ENCODE results near the gene BNIP3.

DNA sequence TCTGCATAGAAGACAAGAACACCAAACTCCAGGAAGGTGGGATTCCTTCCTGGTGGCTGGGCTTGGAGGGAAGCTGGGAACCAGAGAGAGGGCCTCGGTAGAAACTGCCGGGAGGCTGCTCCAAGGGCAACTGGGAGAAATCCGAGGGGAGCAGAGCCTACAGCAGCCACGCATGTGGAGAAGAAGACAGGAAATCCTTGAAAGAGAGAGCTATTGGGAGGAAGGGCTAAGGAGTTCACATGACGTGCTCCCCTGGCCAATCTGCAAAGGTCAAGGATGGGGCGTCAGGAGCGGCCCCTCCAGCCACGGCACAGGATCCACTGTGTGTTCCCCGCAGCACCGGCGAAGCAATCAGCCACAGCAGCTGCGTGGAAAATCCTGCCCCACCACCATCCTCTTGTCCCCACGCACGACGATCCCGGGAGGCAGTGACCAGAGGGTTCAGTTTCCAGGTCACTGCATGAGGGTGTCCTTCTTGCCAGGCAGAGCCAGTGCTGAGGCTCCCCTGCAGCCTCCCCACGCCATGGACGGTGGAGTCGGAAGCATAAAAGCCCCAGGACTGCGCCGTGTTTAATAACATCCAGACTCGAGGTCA, 8.7 kb upstream of the PPP2R2D start:
- PRO-cap: no peak

GRCh38 chr10:131903432-131903971, 2.7 kb downstream of the PPP2R2D start:
- PRO-cap: no peak

DNA sequence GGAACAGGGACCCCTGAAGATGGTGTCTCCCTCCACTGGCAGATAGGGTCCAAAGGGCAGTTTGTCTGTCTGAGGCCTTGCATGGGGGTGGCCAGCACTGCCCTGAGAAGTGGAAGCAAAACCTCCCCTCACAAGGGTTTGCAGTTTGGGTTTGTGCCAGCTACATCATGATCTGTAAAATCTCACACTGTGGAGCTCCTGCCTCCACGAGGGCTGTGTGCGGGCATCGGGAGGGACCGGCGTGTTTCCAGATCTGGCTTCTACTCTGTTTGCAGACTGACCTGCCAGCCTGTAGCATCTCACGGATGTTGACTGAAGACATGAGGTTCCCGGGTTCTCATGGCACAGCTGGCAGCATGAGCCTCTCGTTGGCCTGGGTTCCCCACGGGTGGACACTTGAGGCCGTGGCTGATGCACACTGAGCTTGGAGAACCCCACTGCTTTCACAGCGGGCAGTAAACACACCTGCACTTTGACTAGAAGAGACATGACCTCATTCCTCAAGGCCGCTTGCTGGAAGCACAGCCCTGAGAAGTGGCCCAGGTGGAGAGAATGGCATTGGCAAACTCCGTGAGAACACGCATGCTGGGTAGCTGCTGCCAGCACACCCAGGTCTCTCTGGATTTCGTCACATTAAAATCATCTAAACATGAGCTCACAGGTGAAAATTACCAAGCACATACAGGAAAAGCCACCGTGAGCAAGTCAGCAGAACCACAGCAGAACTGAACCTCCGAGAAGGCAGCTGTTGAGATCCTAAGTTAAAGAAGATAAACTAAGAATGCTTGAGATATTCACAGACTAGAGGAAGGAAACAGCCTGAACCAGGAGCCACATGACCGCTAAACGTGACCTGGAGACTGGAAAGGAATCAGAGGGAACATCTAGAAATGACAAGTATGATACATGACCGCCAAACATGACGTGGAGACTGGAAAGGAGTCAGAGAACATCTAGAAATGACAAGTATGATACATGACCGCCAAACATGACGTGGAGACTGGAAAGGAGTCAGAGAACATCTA, 32.6 kb downstream of the BNIP3 start:
- PRO-cap: no peak

DNA sequence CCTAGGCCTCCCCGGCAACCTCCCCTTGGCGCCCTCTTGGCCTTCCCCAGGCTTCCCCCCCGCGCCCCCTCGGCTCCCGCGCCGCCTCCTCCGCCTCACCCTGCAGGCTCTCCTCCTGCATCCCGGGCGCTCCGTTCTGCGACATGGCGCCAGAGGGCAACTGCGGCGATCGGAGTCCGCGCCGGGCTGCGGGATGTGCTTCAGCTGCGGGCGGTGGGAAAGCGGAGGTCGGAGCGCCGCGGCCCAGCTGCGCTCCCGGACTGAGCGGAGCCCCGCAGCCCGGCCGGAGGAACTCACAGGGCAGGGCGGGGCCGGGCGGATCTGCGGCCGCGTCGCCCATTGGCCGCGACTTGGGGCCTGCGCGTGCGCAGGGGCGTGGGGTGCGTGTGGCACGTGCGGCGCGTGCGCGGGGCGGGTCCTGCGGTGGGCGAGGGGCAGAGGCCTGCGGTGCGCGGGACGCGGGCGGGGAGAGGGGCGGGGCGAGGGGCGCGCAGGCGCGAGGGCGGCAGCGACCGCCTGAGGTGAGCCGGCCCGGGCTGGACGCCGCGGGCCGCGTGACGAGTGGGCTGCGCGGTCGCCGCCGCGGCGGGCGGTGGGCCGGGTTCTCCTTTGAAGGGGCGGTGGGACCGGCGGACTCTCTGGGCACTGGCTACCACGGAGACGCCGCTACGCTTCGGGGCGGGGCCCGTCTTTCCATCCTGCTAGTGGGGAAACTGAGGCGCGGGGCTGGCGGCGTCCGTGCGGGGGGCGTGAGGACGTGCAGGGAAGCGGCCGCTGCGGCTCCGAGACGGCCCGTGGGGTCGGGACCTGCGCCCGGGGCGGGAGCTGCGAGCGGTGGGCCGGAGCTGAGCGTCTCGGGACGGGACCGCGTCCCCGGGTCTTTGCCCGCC, at the start of gene BNIP3:
Gene BNIP3, minus strand, starts transcription at position 262 of the 890 bp plus-strand sequence.
- PRO-cap: bidirectional peak, plus-strand start at position 524 of the sequence, minus-strand start at position 262 of the sequence

GRCh38 chr10:132000896-132001595, 19.3 kb upstream of the BNIP3 start:
- PRO-cap: no peak

- PRO-cap: no peak
These were observed 29.6 kb upstream of the JAKMIP3 start for GRCh38 chr10:132035875-132036868.

DNA sequence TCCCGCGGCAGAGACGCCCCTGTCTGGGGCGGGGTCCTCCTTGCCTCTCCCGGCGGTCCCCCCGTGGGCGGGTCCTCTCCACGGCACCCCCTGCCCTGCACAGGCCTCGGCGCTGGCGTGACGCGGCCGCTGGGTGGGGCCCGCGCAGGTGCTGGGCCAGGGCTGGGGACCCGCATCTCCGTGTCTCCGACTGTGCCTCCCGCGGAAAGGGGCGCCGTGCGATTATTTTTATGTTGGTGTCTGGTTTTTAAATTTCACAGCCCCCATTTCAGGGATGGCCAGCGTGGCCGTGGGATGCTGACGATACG, 28.9 kb upstream of the JAKMIP3 start:
- PRO-cap: no peak

DNA sequence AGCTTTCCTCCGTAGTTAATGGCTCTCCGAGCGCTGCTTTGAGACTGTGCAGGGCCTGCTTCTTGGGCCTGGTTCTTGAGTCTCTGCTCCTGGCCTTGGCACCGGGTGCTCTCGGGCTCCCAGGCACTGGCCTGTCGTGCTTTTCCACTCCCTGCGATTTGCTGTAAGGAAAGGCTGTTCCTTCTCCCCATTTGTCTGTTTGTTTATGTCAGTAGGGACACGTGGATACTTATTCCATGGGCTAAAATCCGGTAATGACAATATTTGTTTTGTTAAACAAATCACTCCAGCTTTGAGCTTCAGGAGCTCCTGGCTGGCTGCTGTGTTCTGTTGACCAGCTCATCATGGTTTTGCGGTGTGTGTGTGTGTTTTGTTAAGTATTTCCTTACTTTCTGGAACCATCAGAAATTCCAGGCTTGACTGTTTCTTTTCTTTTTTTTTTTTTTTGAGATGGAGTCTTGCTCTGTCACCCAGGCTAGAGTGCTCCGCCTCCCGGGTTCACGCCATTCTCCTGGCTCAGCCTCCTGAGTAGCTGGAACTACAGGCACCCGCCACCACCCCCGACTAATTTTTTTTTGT, 17.4 kb upstream of the JAKMIP3 start:
- PRO-cap: no peak

DNA sequence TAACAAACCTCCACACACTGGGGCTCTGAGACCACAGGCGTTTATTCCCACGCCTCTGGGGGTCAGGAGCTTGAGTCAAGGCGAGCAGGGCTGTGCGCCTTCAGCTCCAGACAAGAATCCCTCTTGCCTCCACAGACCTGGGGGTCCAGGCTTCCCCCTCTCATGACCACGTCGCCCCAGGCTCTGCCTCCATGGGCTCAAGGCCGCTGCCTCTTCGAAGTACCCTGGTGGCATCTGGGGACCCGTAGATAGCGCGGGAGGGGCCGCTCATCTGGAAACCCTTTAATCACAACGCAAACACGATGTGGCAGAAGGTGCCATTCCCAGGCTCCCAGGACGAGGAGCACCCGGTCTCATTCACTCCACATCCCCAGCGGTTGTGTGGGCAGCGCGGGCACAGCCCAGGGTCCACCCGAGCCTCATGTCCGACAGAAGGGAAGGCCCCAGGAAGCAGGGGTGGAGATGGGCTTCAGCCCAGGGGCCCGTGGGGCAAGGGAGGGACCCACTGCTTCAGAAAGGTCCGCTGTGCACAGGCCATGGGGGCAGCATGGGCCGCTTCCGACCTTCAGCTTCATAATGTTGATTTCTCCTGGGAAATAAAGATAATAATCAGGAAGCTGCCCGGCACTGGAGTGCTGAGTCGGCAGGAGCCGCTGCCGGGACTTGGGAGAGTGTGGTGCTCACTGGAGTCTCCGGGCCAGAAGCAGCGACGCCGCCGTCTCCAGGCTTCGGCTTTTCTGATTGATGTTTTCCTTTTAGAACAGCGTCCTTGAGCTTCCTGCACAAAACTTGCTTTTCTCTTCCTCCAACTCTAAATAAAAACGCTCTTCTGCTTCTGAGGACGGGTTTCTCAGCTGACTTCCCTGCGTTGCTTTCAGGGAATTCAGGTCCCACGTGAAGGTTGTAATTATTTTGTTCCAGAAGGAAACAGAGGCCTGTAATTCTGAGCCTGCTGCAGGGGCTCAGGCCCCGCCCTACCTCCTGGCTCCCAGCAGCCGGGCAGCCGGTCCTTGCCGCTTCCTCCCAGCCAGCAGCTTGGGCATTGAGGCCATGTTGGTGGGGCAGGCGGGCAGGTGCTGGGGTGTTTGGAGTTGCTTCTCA, 14.4 kb downstream of the PWWP2B start:
- PRO-cap: bidirectional peak, plus-strand start at position 683 of the sequence, minus-strand start at position 743 of the sequence; bidirectional peak, plus-strand start at position 1,042 of the sequence, minus-strand start at position 791 of the sequence

- PRO-cap: no peak
These were observed 18.2 kb downstream of the PWWP2B start for GRCh38 chr10:132415140-132415752.

- PRO-cap: no peak
These were observed 22.7 kb downstream of the PWWP2B start for GRCh38 chr10:132419557-132420190.

DNA sequence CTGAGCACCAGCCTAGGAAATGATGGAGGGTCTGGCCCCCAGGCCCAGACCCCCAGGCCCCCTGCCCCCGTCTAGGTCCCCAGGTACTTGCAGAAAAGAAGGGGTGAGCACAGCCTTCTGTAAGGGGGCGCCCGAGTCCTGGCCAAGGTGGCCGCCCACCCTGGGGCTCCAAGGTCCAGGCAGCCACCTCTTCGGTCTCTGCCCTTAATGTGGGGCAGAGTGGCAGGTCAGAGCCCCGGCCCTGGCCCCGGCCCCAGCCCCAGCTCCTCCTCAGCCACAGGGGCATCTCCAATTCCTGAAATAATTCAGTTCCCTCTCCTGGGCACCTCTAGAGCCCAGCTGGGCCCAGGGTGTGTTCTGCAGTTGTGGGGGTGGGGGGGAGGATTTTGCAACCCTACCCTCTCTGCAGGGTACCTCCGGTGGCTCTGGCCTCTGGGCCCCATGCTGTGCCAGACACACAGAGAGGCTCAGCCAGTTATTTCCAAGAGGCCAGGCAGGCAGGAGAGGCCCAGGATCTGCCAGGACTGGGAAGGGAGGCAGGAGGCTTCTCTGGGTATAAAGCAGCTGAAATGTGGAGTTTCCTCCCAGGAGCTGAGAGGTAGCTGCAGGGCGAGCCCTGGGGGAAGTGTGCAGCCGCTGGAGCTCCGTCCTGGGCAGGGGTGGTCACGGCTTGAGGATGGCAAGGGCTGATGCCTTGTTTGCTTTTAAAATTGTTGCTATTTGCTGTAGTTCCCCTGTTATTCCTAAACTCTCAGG, 47.9 kb downstream of the PWWP2B start:
- PRO-cap: no peak

GRCh38 chr10:132515025-132515659, 22.4 kb upstream of the INPP5A start:
- PRO-cap: no peak

- PRO-cap: no peak
These were observed 1.4 kb upstream of the INPP5A start for GRCh38 chr10:132536053-132536693.

GRCh38 chr10:132537973-132538326, 363 bp downstream of the INPP5A start:
- PRO-cap: no peak

GRCh38 chr10:132572689-132573683, 35.4 kb downstream of the INPP5A start:
- PRO-cap: no peak

- PRO-cap: no peak
These were observed 48.1 kb downstream of the INPP5A start for GRCh38 chr10:132585649-132586136.

DNA sequence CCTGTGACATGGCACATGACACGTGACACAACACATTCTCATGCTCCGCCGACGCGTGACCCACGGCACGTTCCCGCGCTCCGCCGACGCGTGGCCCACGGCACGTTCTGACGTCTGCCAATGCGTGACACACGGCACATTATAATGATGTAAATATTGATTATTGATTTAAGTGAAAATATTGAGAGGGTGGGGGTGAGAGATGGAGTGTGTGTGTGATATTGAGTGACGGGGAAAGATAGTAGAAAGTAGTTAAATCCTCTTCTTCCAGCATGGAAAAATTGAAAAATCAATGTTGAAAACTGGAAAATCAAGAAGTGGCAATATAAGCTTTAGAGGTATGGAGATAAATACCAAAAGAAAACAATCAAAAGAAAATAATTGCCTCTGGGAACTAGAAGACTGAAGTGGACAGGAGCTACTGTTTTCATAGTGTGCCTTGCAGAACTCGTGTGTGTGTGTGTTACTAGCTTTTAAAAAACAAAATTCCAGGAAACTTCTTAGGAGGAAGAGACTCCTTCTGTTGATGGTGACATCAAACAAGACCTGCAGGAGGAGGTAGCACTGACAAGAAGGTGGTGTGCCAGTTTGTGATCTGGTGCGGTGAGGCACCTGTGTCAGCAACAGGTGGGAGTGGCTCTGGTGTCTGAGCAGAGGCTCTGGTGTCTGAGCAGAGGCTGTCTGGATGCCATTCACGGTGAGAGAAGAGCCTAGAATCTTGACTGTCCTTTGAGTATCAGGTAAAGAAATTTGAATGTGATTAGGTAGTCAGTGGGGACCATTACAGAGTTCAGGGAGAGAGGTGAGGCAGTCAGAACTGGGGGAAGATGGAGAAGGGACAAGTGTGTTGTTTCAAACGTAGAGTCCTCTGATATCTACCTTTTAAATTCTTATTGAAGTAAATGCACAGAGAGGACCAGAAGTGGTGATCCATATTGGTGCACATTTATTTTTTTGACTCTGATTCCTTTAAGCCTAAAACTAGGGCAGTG, 122.7 kb downstream of the INPP5A start:
- PRO-cap: no peak

GRCh38 chr10:133015263-133015468, 72.6 kb upstream of the ADGRA1 start:
- PRO-cap: unidirectional peak, minus-strand start at chr10:133015378

GRCh38 chr10:133100658-133101609, 13.2 kb downstream of the ADGRA1 start:
- PRO-cap: bidirectional peak, plus-strand start at chr10:133100943, minus-strand start at chr10:133100787; unidirectional peak, minus-strand start at chr10:133100999

Measured in fallopian tube (tissue), 1 donor.